ENCODE results near the genes GNAQ and RMI1.

DNA sequence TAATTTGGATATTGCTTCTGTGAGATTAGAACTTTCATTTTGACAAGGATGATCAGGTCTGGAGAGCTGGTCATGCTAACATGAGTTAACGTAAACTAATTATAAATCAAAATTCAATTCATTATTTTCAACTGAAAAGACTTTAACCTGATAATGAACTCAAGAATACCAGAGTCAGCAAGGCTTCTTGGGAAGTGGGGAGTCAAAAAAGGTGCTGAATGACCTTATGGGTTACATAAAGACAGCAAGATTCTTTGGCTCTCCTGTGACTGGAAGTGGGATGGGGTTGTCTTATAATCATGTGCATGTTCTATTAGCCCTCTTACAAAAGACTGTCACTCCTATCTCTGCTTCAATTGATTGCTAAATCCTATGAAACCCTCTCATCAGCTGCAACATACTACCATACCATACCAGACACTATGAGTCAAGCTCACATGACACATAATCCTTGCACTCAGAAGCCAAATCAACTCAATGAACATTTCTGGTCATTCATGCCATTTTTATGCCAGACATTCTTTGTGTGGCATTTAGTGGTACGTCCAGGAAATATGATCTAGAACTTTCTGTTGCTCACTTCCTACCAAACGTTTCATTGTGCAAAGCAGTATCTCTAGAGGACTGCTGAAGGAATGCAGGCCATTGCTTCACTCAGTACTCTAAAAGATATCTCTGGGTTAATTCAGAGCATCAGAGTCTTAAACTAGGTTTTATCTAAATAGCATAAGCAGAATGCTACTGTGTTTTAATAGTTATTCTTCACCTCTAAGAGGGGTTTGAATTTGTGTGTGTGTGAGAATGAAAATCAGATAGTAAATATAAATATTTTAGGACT, 159.1 kb upstream of the GNA14 start:
- RRBS, result no CpG with 5 or more reads among the region's 3 CpGs

GRCh38 chr9:77944651-77945463, 86.8 kb downstream of the GNAQ start:
- RRBS, result no CpG with 5 or more reads among the region's 7 CpGs

DNA sequence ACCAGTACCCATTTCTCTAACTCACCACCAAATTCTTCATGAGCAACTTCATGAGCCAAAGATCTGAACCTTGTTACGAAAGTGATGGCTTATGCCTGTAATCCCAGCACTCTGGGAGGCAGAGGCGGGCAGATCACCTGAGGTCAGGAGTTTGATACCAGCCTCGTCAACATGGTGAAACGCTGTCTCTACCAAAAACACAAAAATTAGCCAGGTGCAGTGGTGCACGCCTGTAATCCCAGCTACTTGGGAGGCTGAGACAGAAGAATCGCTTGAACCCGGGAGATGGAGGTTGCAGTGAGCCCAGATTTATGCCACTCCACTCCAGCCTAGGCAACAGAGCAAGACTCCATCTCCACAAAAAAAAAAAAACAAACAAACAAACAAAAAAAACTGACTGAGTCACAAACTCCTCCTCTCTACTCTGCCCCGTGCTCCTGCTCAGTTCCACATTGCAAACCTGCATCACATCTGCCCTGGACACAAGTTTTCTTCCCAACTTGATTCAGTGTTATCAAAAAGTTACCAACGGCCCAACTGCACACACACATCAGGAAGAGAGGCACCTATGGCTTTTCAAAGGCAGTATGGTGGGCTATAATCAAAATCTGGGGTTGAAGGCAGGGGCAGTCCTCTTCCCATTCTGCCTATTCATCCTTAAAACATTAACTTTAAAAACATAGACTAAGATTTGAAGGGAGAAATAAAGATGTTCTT, 61.6 kb downstream of the GNAQ start:
- RRBS, result no CpG with 5 or more reads among the region's 9 CpGs

- RRBS, result 1% methylated on average over 13 of the region's 43 CpGs
These were observed at the start of gene GNAQ for GRCh38 chr9:78031696-78032016. Gene GNAQ, minus strand, starts transcription at chr9:78031811.

DNA sequence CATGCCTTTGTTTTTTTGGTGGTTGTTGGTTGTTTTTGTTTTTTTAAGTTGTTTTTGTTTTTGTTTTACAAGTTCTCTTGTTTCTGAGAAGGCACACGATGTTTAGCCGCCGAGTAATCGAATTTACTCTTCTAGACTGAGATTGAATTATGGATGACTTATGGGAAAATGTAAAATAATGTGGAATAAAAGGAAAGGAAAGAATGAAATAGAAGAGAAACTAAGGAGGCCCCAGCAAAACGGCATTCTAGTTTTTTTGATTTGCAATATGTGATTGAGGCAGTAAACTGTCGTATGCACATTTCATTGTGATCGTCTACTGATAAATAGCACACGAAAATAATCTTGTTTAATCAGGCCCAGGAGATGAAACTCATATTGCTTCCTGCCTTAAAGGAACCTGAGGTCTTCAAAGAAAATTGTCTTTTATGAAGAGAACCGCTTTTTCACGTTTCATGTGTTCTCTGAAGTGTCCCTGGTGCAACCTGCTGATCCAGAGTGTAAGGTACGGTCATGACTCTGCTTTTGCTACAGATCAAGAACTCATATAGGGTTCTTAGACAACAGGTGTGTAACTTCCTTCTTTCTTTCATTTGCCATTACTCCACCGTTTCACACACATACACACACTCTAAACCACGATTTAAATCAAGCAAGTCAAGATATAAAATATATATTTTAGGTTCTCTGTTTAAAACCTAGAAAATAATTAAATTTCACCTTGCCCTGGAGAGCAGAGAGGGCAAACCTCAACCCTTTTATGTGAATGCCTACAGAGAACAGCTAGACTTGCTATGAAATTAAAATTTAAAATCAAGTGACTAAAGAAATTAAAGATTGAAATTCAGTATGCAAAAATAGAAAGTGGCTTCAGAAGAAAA, 1.4 kb upstream of the GNAQ start:
- RRBS, result no CpG with 5 or more reads among the region's 13 CpGs

DNA sequence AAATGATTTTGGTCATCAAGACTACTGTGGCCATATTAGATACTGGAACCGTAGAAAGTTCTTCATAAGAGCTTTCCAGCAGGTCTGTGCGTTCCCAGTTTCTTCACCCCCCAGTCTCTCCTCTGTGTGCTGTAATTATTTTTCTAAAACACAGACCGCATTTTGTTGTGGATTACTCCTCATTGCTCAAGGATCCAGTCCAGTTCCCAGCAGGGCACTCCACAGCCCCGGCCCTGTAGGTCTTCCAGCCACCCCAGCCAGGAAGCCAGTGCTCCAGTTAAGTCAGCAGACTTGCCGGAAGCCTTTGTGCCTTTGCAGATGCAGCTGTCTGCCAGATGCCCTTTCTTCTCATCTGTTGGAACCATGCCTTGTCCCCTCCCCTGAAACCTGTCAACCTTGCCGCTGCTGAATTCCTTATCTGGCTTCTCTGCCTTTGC, 28.3 kb downstream of the PSAT1 start:
- RRBS, result 98% methylated on average over 2 of the region's 6 CpGs

DNA sequence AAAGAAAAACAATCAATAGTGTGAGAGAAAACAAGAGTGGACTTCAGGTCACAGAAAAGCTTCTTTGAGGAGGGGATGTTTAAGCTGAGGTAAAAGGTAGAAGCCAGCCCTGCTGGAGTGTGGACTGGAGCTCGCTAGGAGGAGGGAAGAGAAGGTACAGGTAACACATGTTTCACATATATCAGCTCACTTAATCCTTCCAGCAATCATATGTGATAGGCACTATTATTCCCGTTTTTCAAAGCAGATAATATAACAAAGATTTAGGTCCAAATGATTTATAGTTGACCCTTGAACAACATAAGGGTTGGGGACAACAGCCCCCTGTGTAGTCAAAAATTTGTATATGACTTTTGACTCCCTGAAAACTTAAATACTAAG, 341.5 kb downstream of the PSAT1 start:
- RRBS, result no CpG with 5 or more reads among the region's 2 CpGs

GRCh38 chr9:79013788-79014195, 558.0 kb upstream of the TLE4 start:
- RRBS, result no CpG with 5 or more reads among the region's 2 CpGs

DNA sequence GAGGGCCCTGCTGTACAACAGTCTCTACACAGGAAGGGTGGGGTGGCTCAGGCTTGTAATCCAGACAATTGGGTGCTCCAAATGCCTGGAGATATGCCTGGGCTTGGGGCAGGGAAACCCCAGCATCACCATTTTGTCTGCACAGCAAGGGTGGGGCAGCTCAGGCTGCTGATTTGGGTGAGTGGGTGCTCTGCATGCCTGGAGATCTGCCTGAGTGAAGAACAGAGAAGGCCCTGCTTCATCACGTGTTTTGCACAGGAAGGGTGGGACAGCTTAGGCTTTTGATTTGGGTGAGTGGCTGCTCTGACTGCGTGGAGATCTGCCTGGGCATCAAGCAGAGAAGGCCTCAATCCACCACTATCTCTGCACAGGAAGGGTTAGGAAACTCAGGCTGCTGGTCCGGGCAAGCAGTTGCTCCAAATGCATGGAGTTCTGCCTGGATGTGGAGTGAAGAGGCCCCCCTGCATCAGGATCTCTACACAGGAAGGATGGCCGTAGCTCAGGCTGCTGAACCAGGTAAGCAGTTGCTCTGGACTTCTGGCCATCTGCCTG, 660.1 kb downstream of the TLE4 start:
- RRBS, result no CpG with 5 or more reads among the region's 4 CpGs

DNA sequence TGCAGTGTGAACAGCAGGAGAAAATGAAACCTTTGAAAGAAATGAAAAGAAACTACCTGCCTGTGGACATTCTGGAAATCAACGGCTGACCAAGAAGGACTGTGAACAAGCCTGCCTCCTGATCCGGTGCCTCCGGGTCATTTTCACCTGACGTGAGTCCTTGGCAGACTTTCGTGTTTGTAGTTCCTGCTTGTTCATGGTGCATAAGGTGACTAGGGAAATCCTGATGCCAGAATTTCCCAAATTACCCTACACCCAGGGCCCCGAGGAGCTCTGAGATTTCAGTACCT, 317.5 kb downstream of the TLE1 start:
- RRBS, result no CpG with 5 or more reads among the region's 6 CpGs

GRCh38 chr9:81688059-81688460, 1.3 kb downstream of the TLE1 start:
- RRBS, result 3% methylated on average over 16 of the region's 42 CpGs

DNA sequence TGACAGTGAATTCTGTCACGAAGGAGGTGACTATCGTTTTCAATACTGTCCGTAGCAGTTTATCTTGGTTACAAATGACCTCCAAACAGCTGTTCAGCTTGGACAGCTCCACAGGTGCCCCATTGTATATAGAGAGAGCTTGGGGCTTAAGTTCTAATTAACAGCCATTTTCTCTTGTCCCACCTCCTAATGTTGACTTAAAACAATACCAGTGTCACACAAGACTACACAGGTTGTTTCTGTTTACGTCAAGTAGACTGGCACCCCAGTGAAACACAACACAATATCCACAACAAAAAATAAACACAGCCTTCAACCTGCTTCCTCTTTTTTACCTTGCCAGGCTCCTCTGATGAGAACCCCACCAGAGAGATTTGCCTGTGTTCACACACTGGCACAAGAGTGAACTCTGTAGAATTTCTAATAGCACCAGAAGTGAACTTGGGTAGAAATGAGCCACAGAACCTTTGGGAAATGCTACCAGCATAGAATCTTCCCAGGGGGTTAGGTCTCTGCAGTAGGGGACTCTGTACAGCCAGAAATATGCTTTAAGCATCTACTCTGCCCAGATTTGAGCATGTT, 39.9 kb upstream of the TLE1 start:
- RRBS, result no CpG with 5 or more reads among the region's 4 CpGs

DNA sequence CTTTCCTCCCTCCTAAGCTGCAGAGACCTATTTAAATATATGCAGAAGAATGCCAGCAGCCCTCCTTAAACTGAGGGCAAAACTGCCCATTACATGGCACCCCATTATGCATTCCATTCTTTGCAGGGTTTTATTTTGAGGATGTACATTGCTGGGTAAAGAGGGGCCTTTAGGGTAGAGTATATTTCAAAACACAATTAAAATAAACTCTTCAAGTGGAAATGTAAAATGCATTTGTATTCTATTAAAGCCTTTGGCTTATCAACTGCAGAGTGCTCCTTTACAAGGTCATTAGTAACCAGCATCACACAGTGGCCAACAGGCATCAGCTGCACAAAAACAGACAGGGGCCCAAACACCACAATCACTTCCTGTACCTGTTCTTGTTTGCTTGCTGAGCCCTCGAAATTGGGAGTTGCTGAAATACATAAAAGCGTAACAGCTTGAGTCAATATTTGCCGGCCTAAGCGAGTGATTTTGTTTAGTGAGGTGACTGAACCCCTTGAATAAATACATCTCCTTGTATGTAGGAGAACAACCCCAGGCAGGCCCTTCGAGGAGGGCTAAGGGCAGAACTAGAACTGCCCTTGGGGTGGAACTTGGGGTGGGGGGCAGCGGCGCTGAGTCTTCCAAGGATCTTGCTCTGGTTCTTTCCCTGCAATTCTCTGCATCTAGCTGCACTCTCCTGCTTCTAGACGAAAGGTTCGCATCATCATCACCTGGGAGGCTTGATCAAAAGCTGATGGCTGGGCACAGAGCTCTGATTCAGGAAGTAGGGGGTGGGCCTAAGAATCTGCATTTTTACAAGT, 502.6 kb downstream of the RASEF start:
- RRBS, result no CpG with 5 or more reads among the region's 9 CpGs

- RRBS, result no CpG with 5 or more reads among the region's 9 CpGs
These were observed 178.9 kb downstream of the RASEF start for GRCh38 chr9:82884024-82884490.

- RRBS, result no CpG with 5 or more reads among the region's 15 CpGs
These were observed 156.7 kb upstream of the RASEF start for GRCh38 chr9:83219603-83220047.

- RRBS, result no CpG with 5 or more reads among the region's 3 CpGs
These were observed 157.8 kb upstream of the RASEF start for GRCh38 chr9:83220591-83221194.

DNA sequence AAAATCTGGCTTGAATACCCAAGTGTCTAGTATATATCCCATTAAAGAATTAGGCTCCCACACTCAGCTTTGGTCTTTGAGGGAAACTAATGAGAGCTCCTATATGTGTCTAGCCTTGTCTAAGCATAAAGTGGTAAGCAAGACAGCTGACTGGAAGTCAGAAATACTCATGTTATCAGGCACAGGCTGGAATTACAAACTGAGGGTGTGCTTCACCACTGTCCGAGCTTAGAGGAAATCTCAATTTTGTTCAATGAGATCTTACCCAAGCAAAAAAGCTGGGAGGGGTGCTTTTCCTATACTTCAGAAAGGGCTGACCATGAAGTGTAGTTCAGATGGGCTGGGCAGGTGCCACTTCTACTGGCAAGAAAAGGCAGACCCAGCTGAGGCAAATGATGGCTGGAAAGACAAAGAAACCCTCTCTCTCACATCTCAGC, 33.4 kb downstream of the IDNK start:
- RRBS, result no CpG with 5 or more reads among the region's 1 CpG

DNA sequence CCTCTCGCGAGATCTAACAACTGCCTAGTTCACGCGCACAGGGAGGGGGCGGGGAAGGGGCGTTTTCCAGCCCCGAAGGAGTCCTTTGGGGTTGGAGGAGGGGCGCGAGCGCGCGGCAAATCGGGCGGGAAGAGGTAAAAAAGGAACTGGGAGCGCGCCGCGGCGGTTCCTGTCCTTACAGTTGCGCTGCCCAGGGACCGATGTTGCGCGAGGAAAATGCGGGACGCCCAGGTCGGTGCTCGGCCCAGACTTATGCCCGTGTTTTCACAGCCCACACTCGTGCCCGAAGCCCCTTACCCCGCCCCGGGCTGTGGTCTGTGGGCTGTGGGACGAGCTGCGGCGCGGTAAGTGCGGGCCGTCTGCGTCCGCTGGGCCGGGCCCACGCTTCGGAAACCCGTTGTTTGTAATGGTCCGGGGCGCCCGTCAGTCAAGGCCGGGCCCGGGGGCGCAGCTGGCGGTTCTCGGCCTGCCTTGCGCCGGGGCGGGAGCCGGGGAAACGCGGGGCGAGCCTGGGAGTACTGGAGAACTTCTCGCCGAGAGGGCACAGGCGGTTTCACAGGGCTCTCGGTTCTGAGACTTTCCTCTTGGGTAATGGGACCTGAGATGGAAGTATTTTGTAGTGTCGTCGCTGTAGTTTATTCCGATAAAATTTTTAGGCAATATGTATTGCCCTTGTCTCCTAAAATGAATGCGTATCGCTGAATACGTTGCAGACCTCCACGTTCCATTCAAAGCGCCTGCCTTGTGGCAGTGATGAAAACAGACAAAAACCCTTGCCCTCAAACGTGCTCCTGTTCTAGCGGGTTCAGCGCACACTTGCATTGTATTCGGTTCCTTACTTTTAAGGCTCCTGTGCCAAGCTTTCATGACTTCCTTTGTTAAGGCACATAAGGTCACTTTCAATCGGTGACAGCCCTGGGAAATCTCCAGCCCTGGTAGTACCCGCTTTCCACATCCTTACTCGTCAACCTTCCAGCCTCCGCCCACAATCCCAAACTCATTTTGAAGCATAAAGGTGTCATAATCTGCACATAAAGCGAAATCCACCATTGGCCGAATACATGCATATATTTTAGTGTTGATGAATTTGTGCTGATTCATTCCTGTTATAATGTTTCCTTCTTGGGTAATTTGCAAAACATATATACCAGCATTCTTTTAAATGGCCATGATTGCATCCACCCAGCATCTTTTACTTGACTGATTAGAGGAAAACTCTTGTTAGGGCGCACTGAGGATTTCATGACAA, at the start of gene RMI1:
RMI1 (plus strand) TSS at position 145 of the 1,249 bp plus-strand sequence.
- RRBS, result 2% methylated on average over 16 of the region's 82 CpGs

DNA sequence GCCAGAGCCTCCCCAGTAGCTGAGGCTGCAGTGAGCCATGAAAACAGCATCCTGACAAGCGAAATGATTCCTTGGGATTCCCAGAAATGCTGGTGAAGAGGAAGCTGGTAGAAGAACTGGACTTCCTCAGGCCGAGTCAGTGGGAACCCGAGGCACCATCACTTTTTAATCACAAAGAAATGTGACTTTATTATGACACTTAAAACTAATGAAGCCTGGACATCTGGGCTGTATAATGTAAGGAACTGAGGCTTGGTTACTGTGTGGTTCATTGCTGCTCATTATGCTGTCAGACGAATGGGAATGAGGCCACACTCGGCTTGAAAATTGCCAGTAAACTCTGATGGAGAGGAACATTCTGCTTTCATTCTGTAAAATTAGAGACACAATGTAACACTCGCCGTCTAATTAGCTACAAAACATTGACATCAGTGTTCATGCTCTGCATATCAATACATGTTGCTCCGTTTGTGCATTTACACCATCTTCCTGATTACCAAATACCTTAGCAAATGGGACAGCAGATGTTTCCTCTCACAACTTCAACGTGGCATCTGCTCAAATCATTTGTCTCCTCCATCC, 133.2 kb downstream of the SLC28A3 start:
- RRBS, result no CpG with 5 or more reads among the region's 9 CpGs

Measured in HCT116 (cell line).